ENCODE results near the genes RHD and PAQR7.

- PRO-cap, 2 experiments = peak in 1 of 2 experiments; most common plus-strand start chr1:24568342 (in 1); most common minus-strand start chr1:24568149 (in 1)
- RAMPAGE, long total RNA, 5 experiments = no peak in any of the 5 experiments
Observed at GRCh38 chr1:24567825-24568522, 12.1 kb downstream of the NCMAP start.

GRCh38 chr1:24671537-24671864 lies 28.4 kb downstream of the SRRM1 start:
- PRO-cap, 2 experiments = no peak in any of the 2 experiments
- RAMPAGE, long total RNA, 5 experiments = no peak in any of the 5 experiments

GRCh38 chr1:24722022-24722620 lies 23.1 kb upstream of the CLIC4 start:
- PRO-cap, 2 experiments = no peak in any of the 2 experiments
- RAMPAGE, long total RNA, 5 experiments = no peak in any of the 5 experiments

DNA sequence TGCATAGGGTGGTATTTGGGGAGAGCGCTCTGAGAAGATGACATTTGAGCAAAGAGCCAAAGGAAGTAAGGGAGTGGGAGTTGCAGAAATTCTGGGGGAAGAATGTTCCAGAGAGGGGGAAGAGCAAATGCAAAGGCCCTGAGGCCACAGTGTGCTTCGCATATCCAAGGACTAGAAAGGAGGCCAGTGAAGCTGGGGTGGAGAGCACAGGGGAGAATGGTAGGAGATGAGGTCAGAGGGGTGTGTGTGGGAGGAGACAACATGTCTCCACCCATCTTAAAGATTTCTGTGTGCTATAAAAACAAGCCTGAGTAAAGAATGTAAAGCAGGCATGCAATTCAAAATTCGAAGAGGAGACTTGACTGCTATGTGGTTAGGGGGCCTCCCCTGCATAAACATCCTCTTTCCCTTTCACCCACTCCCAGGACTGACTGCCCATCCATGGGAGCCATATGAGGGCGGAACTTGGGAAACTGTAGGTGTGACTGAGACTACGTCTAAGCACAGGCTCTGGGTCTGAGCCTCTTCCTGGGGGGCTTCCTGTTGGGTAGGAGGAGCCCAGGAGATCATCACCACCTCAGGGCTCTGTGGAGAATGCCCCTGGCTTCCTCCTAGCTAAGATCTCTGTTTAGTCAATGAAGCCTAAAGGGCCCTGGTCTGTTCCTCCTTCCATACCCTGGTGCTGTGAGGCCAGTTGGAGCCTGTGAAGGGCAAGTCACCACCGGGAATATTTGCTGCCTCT lies 2.9 kb upstream of the CLIC4 start:
- PRO-cap, 2 experiments = no peak in any of the 2 experiments
- RAMPAGE, long total RNA, 5 experiments = no peak in any of the 5 experiments

GRCh38 chr1:24745685-24746145 lies 468 bp downstream of the CLIC4 start:
- PRO-cap, 2 experiments = no peak in any of the 2 experiments
- RAMPAGE, long total RNA, 5 experiments = no peak in any of the 5 experiments

- PRO-cap, 2 experiments = no peak in any of the 2 experiments
- RAMPAGE, long total RNA, 5 experiments = no peak in any of the 5 experiments
Observed at GRCh38 chr1:24899386-24899896, 30.6 kb downstream of the RUNX3 start.

DNA sequence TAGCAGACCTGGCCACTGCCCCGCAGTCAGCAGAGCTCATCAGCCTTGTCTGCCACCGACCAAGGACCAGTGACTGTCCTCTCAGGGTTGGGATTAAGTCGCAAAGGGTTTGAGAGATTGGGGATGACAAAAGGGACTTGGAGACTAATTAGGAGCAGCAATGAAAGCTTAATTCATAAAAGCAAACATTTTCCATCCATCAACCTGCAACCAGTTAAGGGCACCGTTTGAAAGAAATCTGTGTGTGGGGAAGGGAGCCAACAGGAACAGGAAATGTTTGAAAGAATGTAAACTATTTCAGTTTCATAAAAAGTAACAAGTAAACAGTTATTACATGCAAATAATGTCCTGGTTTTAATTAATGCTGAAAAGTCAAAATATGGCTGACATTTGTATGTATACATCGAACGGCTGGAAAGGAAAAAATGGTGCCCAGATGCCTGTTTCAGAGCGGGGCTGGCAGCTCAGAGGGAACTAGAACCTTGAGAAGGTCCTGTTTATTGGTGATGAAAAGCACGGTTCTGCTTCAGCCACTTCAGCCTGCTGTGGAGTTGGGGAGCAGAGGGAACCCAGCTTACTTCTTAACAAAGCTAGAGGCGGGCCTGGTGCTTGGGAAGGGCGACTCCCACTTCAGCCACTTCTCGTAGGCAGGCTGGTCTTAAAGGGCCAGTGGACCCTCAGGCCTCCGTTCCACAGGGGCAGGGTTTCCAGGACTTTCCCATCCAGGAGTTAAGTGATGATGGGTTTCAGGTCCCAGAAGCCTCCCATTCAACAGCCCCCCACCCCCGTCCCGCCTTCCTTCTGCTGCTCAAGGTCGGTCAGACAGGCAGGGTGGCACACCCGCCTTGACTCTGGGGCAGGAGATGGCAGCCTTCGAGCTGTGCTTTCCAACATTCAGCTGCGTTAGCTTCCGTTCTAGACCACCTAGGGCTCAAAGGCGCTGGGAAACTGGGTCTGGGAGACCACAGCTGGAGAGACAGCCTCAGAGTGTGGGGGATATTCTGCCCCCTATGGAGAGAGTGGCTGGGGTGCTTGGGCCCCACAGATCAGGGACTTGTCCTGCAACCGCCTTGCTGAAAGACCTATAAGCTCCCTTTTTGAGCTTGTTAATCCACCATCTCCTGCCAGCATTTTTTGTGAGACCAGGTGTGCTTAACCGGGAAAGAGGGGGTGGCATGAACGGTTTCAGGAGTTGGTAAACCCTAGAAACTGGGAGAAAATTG lies 3.5 kb downstream of the RUNX3 start:
- PRO-cap, 2 experiments = no peak in any of the 2 experiments
- RAMPAGE, long total RNA, 5 experiments = no peak in any of the 5 experiments

GRCh38 chr1:24963231-24963936 lies 33.3 kb upstream of the RUNX3 start:
- PRO-cap, 2 experiments = no peak in any of the 2 experiments
- RAMPAGE, long total RNA, 5 experiments = no peak in any of the 5 experiments

GRCh38 chr1:24970530-24970828 lies 40.4 kb upstream of the RUNX3 start:
- PRO-cap, 2 experiments = no peak in any of the 2 experiments
- RAMPAGE, long total RNA, 5 experiments = no peak in any of the 5 experiments

DNA sequence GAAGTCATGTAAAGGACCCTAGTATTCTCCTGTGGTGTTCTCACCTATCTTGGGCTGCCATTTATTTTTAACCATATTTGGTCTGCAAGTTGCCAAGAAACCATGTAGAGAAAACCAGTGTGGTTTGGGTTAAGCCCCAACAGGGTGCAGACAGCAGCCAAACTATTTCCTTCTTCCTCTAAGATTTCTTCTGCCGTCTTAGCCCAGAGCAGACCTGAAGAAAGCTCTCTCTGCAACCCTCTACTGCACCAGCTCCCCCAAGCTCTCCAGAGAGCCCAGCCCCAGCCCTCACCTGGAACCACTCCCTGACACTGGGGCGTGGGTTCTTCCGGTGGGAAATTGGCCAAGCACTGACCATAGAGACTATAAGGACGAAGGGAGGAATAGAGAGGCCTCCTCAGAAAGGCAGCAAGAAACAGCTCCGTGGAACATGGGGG lies 136.6 kb downstream of the SYF2 start:
- PRO-cap, 2 experiments = no peak in any of the 2 experiments
- RAMPAGE, long total RNA, 5 experiments = no peak in any of the 5 experiments

DNA sequence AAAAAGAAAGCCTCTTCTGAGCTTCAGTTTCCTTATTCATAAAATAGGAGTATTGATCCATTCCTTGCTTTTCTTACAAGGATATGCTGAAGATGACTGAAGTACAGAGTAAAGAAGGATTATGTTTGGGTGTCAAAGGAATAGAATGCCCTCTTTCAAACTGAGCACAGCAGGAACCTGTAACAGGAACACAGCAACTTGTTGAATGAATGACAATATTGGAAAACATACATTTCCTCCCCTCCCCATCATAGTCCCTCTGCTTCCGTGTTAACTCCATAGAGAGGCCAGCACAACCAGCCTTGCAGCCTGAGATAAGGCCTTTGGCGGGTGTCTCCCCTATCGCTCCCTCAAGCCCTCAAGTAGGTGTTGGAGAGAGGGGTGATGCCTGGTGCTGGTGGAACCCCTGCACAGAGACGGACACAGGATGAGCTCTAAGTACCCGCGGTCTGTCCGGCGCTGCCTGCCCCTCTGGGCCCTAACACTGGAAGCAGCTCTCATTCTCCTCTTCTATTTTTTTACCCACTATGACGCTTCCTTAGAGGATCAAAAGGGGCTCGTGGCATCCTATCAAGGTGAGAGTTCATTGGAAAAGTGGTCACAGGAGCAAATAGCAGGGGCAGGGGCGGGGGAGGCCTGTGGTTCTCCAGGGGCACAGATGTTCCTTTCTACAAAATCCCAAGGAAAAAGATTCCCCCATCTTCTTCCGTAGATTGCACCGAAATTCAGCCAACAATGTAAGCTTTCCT lies at the start of gene RHD:
Gene RHD, plus strand, starts transcription at position 389 of the 749 bp plus-strand sequence.
- PRO-cap, 2 experiments = no peak in any of the 2 experiments
- RAMPAGE, long total RNA, 5 experiments = no peak in any of the 5 experiments

DNA sequence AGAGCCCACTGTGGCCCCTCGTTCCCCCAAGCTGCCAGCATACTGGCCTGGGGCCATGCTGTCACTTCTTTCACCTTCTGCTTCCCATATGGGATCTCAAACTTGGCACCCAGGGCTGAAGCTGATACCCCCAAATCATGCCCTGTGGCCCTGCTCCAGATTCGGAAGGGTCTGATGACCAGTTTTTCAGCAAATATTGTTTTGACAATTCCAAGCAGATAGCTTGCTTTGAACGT lies 873 bp downstream of the MACO1 start:
- PRO-cap, 2 experiments = no peak in any of the 2 experiments
- RAMPAGE, long total RNA, 5 experiments = no peak in any of the 5 experiments

- PRO-cap, 2 experiments = no peak in any of the 2 experiments
- RAMPAGE, long total RNA, 5 experiments = no peak in any of the 5 experiments
Observed at GRCh38 chr1:25642516-25643054, 26.0 kb downstream of the MAN1C1 start.

DNA sequence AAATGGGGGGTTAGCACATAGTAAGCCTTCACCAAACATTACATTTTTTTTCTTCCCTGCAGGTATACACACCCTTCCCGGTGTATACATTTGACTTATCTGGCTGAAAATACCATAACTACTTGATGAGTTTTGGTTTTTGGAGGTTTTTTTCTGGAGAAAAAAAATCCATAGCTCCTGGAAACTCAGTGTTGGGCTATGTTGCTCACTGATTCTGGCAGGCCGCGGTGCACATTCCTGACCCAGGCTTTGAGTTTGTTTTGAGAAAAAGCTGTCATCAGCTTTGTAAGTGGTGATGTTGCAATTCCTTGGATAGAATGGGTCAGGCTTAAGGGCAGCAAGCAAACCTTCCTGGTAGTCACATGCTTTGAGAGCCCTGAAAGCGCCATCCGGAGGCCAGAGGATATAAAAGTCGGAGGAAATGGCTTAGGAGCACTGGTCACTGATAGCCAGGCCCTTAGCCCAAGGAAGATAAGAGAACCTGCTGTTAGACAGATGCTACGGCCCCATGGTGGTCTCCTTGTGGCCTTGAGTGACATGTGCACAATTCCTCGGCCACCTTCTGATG lies 78.4 kb downstream of the MAN1C1 start:
- PRO-cap, 2 experiments = peak in 2 of 2 experiments; most common plus-strand start position 408 of the sequence (in 2); most common minus-strand start position 216 of the sequence (in 2)
- RAMPAGE, long total RNA, 5 experiments = no peak in any of the 5 experiments

DNA sequence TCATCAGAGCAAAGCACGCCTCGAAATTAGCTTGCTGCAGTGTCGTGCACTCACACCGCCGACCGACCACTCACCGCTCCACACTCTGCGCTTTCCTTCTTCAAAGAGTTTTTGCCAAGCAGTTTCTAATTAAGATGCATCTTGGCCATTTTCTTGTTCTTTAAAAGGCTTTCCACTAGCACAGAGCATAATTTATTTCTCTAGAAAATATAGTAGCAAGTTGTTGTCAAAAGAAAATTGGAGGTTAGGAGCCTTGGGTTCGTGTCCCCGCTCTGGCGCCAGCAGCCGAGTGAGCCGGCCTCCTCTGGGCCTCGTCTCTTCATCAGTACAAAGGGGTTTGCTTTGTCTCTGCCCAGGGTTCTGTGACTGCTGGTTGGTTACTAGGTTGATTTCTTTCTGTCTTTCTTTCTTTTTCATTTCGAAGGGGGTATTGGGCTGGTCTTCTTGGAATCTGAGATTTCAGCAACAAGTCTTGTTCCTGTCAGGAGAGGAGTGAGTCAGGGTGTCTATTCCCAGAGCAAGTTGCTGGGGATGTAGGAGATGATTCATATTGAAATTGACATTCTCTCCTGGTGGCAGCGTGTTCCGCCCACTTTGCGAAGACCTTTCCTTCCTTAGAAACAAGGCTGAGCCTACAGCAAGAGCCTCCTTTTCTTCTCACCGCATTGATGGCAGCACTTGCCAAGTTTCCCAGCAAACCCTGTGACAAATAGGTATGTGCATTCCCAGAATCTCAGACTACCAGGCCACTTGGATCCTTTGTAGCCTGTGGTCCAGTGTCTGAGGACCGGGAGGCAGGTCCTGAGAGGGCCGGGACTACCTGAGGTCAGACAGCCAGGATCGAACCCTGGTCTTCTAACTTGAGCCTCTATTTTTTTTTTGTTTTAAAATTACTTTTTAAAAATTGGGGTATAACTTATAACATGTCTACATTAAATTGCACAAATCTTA lies 79.2 kb downstream of the MAN1C1 start:
- PRO-cap, 2 experiments = peak in 2 of 2 experiments; most common plus-strand start position 53 of the sequence (in 1); most common minus-strand start position 291 of the sequence (in 1)
- RAMPAGE, long total RNA, 5 experiments = no peak in any of the 5 experiments

- PRO-cap, 2 experiments = peak in 1 of 2 experiments; most common plus-strand start chr1:25766965 (in 1); most common minus-strand start chr1:25766889 (in 1)
- RAMPAGE, long total RNA, 5 experiments = no peak in any of the 5 experiments
Observed at GRCh38 chr1:25766604-25767123, 33.3 kb upstream of the SELENON start.

DNA sequence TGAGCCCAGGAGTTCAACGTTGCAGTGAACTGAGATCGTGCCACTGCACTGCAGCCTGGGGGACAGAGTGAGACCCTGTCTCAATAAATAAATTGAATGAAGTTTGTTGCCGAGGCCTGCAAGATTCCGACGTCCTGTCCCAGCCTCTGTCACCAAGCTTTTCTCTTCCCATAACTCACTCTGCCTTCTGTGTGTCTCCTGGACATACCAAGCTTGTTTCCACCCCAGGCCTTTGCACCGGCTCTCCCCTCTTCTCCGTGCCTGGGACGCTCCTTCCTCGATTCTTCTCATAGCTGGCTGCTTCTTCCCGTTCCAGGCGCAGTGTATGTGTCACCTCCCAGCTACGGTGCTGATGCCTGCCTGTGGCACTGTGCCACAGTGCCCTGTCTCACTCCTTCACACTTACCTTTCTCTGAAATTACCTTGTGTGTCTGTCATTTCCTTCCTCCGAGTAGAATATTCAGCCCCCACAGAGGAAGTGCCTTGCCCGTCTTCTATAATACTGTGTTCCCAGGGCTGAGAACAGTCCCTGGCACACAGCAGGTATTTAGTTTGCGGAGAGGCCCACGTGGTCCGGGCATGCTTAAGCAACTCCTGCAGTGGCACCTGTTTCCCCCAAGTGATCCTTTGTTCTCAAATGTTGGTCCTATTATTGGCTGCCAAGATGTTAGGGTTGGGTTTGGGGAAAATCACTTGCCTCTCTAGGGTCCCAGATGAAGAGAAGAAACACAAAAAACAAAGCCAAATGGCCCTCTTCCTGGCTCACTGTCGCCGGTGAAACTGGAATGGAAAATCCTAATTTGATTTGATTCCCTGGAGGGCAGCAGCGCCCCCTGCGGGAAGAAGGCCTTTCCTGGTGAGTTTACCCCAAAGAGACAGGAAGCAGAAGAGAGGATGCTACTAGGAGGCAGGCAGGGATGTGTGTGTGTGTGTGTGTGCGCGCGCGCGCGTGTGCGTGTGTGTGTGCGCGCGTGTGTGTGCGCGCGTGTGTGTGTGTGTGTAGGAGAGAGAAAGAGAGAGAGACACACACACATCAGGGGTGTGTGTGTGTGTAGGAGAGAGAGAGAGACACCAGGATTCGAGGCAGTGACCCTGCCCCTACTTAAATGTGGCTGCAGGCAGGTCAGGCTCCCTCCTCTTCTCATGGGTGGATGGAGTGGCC lies 3.4 kb upstream of the SELENON start:
- PRO-cap, 2 experiments = peak in 1 of 2 experiments; most common minus-strand start position 458 of the sequence (in 1)
- RAMPAGE, long total RNA, 5 experiments = start-site peak on the minus strand in 1 of 5 experiments, centred at position 488 of the sequence, 17 reads per replicate

DNA sequence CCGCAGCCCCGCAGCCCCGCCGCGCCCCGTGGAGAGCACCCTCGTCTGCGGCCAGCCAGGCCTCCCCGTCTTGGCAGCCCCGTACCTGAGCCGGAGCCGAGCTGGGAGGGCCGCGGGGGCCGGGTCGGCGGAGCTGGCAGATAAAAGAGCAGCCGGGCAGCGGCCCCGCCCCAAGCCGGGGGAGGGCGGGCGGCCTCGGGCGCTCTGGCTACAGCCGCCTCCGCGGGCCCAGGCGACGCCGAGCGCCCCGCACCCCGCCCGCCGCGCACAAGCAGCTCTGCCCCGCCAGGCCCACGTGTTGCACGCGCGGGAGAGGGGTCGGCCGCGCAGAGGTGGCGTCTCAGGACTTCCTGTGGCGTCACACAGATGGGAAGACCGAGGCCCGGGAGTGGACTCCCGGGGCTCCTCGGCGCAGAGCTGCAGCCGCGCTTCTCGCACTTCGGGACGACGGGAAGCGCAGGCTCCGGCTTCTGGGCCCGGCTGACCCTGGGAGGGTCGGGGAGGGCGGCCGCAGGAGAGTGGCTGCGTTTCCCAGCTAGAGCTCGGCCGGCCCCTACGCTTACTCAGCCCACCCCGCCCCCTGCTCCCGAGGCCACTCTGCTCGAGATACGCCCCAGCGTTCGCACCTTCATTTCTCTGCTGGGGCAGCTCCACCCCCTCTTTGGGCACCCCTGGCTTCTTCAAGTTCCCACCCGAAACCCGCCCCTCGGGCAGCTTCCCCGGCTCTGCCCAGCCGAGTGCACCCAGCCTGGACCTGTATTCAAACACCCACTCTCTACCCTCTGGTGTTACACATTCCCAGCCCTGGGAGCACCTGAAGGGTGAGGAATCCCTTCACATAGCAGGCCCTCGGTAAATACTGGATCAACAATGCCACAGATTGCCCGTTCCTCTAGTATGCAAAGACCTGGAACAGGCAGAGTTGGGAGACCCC lies at the start of gene PAQR7:
Gene PAQR7, minus strand, starts transcription at position 306 of the 934 bp plus-strand sequence.
- PRO-cap, 2 experiments = peak in 2 of 2 experiments; most common plus-strand start position 173 of the sequence (in 2); most common minus-strand start position 47 of the sequence (in 1)
- RAMPAGE, long total RNA, 5 experiments = no peak in any of the 5 experiments

DNA sequence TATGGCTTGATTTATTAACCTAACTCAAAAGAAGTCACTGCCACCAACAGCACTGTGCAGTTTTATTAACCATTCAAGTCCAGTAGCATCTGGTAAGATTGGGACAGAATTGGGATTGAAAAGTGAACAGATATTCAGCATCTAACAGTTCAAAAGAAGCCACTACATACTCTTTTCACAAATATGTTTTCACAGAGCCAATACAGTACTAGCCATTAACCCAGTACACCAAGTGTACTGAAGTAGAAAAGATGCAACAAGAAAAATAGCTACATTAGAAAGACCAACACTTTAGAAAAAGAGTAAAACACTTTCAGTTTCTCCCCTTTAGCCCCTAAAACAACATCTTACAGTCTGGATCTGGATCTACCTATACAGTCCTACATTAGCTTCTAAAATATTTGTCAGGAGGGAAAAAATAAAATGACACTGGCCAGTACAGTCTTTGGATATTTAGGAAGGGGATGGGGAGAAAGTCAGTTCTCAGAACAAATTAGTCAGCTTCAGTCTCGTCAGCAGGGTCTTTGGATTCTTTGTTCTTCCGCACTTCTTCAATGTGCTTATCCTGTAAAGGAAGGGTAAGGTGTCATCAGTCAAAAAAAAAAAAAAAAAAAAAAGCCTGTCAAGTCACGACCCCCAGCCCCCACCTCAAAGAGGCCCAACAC lies 5.6 kb downstream of the STMN1 start:
- PRO-cap, 2 experiments = no peak in any of the 2 experiments
- RAMPAGE, long total RNA, 5 experiments = no peak in any of the 5 experiments

DNA sequence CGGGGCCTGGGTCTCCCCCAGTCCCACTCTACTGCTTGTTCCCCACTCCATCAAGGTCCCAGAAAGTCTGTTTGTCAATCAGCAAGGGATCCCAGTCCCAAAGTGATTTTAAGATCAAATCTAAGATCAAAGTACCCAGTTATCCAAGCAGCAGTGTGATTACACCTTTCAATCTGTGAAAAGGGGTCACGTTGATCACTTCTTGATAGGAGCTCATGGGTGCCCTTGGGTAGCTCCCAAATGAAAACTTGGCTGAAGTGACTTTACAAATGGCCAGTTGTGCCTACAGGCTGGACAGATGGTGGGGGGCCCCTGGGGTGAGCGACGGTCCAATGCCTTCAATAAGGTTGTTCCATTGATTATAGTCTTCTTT lies 36.2 kb downstream of the PAFAH2 start:
- PRO-cap, 2 experiments = no peak in any of the 2 experiments
- RAMPAGE, long total RNA, 5 experiments = no peak in any of the 5 experiments